Cardiac fibroblast (primary cell): ENCODE measurements around a stretch of chr11.

DNA sequence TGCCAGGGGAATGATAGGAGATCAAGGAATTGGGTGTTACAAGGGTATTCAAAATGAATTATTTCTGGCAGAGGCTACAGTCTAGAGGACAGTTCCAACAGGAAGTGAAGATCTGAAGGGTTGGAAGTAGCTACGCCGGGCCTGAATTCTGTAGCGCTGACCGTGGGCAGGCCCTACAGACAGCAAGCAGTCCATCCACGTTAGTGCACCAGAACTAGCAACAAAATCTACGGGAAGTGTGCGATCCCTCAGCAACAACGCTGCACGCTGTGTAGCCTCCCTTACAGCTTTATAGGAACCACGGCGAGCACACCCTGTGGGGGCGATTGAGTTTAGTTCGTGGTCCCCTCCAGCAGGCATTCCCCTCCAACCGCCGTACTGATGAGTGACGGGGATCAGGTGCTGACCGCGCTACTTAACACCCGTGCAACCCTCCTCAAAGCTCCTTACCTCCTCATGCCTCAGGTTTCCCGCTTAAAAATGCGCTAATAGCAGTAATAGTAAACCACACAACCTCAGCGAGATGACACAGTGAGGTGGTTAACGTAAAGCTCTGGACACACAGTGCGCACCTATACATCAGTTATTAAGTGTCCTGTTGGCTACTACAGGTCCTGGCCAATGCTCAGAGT is 544 bp upstream of the CENATAC start:
- RRBS, result no CpG with 5 or more reads among the region's 24 CpGs

- RRBS, result no CpG with 5 or more reads among the region's 4 CpGs
These were observed 11.2 kb downstream of the TRAPPC4 start for GRCh38 chr11:119029760-119030091.

DNA sequence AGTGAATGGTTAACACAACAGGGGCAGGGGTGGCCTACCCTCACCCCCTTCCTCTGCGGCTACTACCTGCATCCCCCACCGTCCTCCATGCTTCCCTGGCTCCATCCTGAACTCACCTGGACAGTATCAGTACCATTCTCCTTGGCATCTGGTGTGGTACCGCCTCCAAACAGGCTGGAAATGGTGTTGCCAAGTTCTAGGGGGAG is 7.7 kb downstream of the HYOU1 start:
- RRBS, result no CpG with 5 or more reads among the region's 3 CpGs

GRCh38 chr11:119175483-119175979 is 7.0 kb downstream of the NLRX1 start:
- RRBS, result no CpG with 5 or more reads among the region's 6 CpGs

DNA sequence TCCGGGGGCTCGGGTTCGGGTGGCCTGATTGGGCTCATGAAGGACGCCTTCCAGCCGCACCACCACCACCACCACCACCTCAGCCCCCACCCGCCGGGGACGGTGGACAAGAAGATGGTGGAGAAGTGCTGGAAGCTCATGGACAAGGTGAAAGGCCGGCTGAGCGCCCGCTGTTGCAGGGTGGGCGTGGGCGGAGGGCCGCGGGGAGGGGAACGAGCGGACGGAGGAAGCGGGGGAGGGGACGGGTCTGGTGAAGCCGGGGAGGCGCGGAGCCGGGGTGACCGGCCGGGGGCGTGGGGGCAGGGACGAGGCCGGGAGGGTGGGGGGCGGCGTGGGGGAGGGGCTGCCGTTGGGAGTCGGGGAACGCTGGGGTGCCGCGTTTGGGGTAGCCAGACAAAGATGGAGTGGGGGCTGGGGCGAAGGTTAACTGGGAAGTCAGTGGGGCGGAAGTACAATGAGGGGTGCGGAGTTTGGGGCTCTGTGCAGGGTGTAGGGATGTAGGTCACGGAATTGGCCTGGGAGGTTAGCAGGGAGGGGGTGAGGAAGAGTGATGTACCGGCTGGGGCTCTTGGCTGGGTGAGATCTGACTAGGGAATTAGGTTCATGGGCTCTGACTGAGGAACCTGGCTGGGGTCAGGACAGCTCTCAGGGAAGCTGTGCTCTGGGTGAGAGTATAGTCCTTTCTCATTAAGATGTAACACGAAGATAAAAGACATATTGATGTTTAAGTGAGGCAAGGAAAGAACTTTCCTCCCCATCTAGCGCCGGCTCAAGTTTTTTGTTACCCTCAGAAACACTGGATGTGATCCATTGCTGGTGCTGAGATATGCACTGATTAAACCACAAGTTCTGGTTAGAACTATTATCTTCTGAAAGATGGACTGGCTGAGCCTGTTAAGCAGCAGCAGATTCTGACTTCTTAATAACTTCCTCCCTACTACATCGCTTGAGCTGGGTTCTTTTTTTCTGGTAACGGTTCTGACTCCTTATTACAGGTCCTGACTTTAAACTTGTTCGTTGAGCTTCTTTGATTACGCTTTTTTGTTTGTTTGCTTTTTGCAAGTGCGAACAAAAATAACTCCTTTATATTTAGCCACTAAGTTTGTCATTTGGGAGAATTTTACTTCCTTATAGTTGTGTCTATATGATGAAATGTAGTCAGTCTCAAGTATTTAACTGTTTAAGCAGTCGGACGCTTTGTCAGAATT is 731 bp downstream of the CBL start:
- RRBS, result 2% methylated on average over 10 of the region's 51 CpGs

GRCh38 chr11:119300122-119300963 is 16.6 kb downstream of the MCAM start:
- RRBS, result no CpG with 5 or more reads among the region's 4 CpGs

DNA sequence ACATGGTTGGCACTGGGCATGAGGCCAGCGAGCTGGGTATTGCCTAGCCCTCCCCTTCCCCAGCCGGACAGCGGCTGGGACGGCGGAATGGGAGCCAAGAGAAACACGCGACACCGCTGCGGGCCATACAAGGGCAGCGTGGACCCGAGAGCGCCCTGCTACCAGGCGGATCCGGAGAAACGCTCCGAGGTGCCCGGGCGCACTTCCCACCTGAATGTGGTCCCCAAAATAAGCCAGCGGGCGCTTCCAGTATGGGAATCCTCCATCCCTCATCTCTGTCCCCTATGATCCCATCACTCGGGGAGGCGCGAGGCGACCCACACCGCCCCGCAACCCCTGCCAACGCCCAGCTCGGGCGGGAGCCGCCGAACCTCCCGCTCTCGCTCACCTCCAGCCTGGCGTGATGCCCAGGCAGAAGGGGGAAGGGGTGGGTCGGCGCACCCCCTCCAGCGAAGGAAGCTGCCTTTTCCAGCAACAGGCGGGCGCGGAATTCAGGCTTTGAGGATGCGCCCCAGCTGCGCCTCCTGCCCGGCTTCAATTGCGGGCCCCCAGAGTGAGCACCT is 675 bp downstream of the MCAM start:
- RRBS, result no CpG with 5 or more reads among the region's 44 CpGs

DNA sequence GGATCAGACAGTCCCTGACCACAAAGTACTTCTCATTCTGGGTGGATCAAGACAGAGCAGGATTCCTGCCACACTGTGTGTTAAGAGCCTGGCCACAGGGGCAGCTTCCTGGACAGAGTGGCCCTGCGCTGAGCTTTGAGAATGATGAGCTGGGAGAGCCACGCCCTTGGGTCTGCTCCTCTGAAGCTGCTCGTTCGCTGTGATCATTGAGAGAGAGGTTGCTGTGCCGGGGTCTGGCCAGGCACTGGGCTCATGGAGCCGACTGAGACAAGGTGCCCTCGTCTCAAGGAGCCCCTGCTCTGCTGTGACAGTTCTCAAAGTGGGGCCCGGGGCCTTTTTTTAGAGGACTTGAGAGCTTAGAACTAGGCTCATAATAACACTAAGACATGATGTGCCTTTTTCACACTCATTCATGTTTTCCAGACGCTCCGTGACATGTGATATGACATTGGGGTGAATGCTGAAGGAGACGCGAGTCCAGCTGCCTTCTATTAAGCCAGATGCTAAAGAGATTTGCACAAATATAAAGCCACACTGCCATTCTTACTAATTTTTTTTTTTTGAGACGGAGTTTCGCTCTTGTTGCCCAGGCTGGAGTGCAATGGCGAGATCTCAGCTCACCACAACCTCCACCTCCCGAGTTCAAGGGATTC is 1.6 kb upstream of the MFRP start:
- RRBS, result 33% methylated on average over 3 of the region's 16 CpGs

DNA sequence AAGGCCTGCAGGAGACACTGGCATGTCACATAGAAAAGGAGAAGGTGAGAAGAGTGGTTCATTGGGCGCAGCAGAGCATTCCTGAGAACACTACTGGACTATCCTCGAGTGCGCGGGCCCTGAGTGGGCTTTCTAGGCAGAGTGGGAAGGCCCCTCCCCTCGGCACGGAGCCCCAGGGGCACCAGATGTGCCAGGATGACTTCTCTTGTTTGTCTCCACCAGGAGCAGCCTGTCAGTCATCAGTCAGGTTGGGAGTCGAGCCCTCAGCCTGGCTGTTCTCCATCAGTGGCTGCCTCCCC is 9.2 kb downstream of the USP2 start:
- RRBS, result no CpG with 5 or more reads among the region's 7 CpGs

DNA sequence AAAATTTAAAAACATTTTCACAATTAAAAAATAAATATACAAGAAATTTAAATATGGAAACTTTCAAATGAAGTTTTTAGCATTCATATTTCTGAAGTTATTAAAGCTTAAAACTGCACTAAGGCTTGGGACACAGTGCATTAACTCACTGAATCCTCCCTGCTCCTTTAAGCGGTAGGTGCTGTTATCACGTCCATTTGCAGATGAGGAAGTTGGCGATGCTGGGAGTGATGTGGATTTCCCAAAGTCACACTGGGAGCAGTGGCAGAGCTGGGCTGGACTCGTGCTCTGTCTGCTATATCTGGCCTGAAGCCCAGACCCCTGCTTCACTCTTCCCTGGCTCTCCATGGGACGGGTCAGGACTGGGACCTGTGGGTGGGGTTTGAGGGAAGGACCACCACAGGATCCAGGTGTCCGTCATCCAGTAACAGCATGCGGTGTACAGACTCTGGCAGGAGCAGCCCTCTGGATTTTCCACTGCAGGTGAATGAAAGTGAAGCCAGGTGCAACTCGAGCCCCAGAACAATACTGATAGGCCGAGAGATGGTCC is 4.4 kb downstream of the USP2 start:
- RRBS, result no CpG with 5 or more reads among the region's 9 CpGs

- RRBS, result no CpG with 5 or more reads among the region's 5 CpGs
These were observed 66.4 kb downstream of the NECTIN1 start for GRCh38 chr11:119662573-119663105.

- RRBS, result no CpG with 5 or more reads among the region's 19 CpGs
These were observed 64.8 kb downstream of the NECTIN1 start for GRCh38 chr11:119664008-119664807.

- RRBS, result no CpG with 5 or more reads among the region's 4 CpGs
These were observed 15.8 kb downstream of the NECTIN1 start for GRCh38 chr11:119713089-119713774.

DNA sequence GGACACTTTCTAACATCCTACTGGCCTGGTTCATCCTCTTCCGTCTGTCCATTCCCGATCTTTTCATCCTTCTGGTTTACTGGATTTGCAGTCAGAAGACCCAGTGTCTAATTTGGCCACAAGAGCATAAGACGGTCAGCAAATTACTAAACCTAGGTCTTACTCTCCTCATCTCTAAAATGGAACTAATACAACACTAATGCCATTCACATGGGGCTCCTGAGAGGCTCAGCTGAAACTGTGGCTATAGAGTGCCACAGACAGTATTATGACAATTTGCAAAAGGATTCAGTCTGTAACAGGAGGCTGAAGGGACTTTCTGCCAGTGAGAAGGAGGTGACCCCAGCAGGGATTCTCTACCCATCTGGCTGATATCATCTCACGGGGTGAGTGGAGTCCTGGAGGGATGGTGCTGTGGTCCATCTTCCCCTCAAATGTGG is 7.0 kb downstream of the NECTIN1 start:
- RRBS, result no CpG with 5 or more reads among the region's 4 CpGs

- RRBS, result no CpG with 5 or more reads among the region's 10 CpGs
These were observed 53.5 kb upstream of the NECTIN1 start for GRCh38 chr11:119782506-119782980.

DNA sequence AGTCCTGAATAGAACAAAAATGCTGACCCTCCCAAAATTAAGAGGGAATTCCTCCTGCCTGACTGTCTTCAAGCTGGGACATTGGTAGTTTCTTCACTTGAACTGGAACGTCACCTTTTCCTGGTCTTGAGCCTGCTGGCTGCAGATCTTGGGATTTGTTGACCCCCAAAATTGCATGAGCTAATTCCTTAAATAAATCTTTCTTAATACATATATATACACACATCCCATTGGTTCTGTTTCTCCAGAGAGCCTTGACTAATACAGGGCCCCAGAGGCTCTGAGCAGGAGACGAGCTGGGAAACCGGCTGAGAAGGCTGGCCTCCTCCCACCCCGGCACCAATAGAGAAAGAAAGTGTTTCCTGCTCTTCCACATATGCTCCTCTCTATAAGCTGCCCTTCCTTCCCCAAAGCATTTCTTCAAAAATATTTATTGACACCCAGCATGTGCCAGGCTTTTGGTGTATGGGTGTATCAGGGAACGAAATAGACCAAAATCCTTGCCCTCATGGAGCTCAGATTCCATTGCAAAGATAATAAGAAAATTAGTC is 46.1 kb downstream of the TRIM29 start:
- RRBS, result no CpG with 5 or more reads among the region's 5 CpGs

DNA sequence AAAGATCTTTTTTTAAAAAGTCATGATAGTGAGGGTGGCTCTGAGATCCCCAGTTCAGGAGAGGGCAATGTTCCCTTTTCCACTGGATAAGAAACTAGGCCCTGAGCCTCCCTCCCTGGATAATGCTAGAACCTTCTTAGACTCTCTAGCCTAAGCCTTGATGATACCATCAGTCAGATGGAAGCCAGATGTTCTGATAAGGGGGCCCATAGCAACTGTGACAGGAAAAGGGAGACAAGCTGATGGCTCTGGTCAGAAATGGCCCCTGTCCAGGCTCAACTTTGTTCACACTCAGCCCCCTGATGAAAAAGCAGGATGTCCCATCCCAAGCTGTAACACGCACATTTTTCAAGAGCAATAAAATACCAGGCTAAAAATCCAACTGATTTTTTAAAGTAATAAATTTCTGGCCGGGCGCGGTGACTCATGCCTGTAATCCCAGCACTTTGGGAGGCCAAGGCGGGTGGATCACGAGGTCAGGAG is 7.2 kb upstream of the OAF start:
- RRBS, result no CpG with 5 or more reads among the region's 6 CpGs

- RRBS, result no CpG with 5 or more reads among the region's 7 CpGs
These were observed 3.7 kb downstream of the OAF start for GRCh38 chr11:120214481-120214948.

- RRBS, result no CpG with 5 or more reads among the region's 18 CpGs
These were observed 10.9 kb upstream of the POU2F3 start for GRCh38 chr11:120228813-120229677.

DNA sequence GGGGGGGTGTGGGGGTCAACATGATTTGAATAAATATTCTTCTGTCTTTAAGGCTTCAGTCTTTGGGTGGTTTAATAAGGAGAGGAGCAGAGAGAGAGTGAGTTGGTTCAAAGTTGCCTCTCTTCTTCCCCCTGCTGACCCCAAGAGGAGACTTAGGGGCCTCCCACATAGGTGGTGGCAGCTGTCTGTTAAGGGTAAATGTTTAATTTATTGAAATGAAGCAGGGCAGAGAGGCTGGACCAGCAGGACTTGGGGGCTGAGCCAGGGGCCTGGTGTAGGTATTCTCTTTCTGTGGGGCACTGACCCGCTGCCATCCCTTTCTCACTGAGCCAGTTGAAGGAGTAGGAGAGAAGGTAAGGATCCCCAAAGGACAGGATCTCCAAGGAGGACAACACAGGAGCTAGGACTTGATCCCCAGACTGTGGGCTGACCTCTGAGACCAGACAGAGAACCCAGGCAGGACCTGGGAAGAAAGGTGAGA is 5.6 kb downstream of the POU2F3 start:
- RRBS, result no CpG with 5 or more reads among the region's 1 CpG